Mesenchymal stem cell of the bone marrow (primary cell): ENCODE results near the gene LAYN.

GRCh38 chr11:108224496-108224907 is 1.6 kb downstream of the ATM start:
- CAGE, long polyA plus RNA = no peak

GRCh38 chr11:108224908-108225683 is 2.2 kb downstream of the ATM start:
- CAGE, long polyA plus RNA = no peak

DNA sequence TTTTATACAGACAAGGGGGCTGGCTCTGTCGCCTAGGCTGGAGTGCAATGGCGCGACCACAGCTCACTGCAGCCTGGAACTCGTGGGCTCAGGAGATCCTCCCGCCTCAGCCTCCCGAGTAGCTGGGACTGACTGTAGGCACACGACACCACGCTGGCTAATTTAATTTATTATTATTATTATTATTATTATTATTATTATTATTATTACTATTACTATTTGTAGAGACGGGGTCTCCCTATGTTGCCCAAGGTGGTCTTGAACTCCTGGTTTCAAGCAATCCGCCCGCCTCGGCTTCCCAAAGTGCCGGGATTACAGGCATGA is 568 bp upstream of the POGLUT3 start:
- CAGE, long polyA plus RNA = no peak

DNA sequence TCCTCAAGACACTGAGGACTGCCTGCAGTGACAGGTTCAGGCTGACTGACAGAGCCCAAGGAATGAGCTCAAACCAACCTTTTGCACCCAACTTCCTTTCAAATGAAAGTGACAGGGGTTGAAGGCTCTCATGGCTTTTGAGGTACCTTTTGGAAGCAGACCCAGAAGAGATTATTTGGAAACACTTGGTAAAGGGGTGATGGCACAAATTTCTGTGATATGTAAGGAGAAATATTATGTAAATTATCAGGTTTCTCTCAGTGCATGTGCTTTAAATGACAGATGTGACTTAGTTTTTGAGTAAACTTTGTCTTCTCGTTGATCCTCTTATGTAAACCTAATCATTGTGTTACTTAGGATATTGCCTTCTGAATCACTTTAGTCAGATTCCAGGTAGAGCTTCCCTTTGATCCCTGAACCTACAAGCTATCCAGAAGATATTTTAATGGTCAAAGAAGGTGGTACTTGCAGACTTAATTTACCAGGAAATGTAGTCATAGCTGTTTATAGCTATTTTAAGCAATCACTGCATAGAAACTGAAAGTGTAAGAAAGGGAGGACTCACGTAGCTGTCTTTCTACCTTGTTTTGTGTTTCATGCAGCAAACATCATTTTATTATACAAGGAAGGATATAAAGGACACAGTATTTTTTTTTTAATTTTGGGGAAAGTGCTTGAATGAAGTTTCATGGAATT is 189.4 kb downstream of the DDX10 start:
- CAGE, long polyA plus RNA = no peak

DNA sequence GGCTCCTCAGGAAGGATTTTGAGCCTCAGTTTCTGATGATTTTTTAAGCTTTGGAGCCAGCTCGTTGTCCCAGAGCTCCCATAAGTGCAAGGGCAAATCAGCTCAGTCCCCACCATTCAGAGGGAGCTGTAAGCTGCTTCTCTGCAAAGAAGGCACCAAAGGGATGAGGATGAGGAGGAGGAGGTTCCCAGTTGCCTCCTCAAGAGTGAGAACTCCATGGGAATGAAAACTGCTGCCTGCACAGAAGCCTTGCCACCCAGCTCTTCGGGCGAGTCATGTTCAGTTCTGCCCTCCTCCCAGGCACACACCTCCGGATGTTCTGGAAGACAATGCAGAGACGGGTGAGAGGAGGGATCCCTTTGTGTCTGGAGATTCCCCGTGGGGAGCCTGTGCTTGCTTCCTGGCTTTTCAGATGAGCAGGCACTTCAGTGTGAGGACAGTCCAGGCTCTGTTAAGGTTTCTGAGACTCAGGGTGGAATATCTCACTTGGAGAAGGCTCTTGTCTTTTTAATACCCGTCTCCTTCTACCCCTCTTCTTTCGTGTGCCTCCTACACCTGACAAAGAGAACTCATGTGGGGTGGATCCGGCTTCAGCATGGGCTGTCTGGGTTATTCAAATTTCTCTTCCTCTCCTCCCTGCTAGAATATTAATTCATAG is 295.6 kb downstream of the DDX10 start:
- CAGE, long polyA plus RNA = no peak

DNA sequence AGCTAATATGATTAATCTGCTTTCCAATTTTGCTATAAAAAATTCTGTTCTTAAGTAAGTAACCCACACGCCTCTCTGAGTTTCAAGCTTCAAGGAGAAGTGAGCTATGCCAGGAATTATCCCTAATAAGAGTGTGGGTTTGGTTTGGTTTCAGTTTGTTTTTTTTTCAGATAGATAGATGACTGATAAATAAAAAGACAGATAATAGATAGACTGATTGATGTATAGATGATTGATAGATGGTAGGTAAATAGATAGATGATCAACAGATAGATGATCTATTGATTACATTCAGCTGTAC is 29.6 kb upstream of the ZC3H12C start:
- CAGE, long polyA plus RNA = no peak

- CAGE, long polyA plus RNA = no peak
Measured at GRCh38 chr11:110431004-110431218, 1.2 kb downstream of the FDX1 start.

DNA sequence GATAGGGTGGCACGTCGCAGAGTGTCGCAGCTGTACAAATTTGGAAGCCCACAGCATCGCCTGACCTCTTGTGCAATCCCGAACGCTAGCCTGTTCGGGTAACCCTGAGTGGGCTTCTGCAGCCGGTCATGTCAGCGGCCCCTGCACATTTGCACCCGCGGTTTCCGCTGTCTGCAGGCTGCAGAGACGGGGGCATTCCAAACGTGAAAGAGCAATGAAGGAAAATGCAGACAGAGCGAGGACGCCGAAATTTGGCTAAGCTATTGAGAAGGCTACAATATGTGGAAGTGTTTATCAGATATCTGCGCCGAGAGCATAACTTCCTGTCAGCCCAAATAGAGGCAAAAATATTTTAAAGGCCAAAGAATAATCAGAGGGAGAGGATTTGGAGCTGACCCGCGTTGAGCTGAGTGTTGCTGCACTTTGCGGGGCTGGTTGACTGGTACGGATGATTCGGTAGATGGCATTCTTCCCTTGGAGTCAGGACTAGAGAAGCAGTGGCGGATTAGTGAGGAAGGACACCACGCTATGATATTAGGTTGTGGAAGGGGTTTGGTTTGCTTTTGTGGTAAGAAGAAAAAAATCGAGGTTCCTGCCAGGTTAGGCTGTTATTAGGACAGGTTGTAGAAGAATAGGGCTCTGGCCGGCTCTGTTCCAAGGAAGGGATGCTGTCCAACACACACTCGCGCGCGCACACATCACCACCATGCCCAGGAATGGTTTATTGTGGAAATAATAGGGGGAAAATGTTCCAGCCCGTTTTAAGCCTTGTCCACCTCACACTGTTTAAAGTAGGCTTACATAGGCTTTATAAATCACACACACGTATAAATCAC is 895 bp upstream of the ARHGAP20 start:
- CAGE, long polyA plus RNA = no peak

- CAGE, long polyA plus RNA = no peak
Measured at GRCh38 chr11:111304631-111305812, 6.7 kb downstream of the POU2AF3 start.

DNA sequence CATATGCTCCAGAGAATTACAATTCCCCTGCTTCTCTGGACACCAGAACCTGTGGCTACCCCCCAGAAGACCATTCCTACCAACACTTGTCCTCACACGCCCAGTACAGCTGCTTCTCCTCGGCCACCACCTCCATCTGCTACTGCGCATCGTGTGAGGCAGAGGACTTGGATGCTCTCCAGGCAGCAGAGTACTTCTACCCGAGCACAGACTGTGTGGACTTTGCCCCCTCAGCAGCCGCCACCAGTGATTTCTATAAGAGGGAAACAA is 9.7 kb downstream of the POU2AF3 start:
- CAGE, long polyA plus RNA = no peak

DNA sequence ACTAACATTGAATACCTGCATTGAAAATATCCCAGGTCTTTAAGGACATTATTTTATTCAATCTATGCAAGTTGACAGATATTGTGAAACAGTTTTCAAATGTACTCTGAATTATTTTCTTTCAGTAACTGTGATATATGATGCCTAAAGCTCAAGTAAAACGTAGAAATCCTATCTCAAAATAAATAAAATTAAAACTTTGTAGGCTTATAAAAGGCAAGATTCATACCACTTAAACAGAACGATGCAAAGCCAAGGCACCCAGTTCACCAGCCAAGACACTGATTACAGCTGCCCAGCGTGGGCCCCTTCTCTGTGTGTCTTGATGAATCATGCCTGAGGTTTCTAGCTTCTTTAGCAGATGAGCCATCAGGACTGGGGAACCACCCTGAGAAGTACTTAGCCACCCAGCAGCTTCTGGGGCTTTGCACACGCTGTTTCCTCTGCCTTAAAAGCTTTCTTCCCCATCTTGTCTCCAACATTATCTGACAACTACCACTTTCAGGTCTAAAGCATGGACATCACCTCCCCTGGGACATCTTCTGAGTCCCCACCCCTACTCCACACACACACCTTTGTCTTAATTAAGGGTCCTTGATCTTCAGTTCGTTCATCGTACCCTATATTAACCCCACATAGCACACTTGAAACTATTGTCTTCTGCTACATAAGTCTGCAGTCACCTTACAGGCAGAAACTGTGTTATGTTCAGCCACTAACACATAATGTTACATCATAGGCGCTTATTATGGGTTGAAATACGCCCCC is 8.8 kb upstream of the LAYN start:
- CAGE, long polyA plus RNA = no peak

DNA sequence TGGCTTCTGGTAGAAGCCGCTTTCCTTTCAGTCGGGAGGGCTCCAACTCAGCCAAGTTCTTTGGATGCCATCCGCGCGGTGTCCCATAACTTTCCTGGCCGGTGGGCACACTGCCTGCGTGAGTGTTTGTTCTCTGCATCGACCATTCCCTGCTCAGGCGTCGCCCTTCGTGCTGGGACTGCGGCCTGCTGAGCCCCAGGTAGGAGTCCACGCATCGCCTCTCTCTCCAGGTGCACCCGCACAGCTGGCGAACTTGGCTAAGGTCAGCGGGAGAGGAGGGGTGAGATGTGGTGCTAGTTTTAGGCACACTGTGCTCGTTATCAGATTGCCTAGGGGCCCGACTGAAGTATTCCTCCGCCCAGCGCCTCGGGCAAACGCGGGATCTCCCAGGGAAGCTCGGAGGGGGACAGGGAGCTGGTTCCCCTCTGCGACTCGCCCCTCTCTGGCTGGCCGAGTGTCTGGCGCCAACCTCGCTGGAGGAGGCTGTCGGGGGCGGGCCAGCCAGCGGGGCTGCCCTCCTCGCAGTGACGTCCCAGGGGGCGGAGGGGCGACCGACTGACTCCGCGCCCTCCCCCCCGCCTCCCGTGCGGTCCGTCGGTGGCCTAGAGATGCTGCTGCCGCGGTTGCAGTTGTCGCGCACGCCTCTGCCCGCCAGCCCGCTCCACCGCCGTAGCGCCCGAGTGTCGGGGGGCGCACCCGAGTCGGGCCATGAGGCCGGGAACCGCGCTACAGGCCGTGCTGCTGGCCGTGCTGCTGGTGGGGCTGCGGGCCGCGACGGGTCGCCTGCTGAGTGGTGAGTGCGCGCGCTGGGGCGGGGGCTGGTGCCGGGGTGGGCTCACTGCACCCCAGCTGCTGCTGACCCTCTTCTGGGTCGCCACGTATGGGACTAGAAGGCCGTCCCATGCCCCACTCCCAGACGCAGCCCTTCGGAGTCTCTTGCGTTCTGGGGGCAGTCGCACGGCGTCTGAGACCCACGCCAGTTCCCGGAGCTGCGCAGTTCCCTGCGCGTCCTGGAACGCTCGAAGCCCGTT is at the start of gene LAYN:
Gene LAYN (plus strand): TSS at position 585 of the 1,031 bp plus-strand sequence.
- CAGE, long polyA plus RNA = no peak

DNA sequence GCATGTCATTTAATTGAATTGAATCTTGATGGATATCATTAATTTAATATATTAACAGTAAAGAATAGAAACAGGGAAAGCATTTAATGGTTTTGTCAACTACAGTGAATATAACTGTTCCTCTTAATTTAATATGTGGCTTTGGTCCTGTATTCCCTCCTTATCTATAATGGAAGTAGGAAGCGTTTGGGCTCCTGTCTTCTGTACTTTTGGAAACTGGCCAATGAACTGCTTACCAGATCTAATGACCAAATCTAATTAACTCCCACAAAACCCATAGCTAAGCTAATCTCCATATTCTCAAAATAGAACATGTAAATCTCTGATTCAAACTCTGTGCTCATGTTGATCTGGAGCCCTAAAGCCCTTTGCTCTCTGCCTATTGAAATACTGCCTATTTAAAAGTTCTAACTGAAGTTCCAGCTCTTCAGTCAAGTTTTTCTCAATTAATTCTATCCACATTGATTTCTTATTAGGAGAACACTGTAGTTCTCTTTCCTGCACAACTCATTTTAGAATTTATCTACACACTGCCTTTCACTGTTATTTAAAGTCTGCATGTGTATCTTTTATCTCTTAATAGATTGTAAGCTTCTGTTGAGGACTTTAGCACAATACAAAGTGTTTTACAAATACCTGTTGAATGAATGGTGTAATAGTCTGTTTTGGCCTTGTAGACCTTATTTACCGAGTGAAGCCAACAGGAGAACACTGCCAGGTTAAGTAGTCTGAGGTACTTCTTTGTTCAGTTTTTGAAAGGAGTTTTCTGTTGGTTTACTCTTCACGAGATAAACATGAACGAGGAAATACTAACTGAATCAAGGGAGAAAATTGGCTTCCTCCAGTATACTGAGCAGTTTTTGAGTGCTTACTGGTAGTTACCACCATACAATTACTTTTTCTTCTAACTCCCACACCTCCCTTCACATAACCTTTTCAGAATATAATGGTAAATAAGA is 30.8 kb downstream of the SIK2 start:
- CAGE, long polyA plus RNA = no peak

GRCh38 chr11:111765494-111766237 is 523 bp downstream of the PPP2R1B start:
- CAGE, long polyA plus RNA = no peak

DNA sequence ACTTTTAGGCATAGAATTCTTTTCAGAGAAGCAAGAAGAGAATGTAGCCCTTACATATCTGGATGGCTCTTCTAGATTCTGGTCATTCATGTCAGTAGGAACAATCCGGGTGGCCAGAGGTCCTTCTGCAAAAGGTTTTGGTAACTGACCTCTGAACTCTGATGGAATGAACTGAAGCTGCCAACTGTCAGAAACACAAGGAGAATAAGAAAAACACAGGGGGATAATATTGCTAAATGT is 35.4 kb downstream of the ALG9 start:
- CAGE, long polyA plus RNA = no peak

GRCh38 chr11:111923938-111924331 is 5.2 kb downstream of the C11orf52 start:
- CAGE, long polyA plus RNA = no peak

DNA sequence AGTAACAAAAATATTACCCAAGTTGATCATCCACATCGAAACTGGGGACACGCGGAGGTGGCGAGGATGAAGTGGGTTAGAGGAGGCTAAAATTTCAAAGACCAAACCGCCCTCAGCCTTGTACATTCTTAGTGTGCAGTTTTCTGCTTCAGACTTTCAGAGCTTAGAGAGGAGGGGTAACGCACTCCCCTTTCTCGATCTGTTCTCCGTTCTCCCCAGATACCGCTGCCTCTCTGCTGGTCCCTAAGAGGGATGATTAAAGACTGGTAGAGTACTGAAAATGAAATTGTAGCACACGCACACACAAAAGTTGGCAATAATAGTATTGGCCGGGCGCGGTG is 8.7 kb downstream of the C11orf52 start:
- CAGE, long polyA plus RNA = no peak

DNA sequence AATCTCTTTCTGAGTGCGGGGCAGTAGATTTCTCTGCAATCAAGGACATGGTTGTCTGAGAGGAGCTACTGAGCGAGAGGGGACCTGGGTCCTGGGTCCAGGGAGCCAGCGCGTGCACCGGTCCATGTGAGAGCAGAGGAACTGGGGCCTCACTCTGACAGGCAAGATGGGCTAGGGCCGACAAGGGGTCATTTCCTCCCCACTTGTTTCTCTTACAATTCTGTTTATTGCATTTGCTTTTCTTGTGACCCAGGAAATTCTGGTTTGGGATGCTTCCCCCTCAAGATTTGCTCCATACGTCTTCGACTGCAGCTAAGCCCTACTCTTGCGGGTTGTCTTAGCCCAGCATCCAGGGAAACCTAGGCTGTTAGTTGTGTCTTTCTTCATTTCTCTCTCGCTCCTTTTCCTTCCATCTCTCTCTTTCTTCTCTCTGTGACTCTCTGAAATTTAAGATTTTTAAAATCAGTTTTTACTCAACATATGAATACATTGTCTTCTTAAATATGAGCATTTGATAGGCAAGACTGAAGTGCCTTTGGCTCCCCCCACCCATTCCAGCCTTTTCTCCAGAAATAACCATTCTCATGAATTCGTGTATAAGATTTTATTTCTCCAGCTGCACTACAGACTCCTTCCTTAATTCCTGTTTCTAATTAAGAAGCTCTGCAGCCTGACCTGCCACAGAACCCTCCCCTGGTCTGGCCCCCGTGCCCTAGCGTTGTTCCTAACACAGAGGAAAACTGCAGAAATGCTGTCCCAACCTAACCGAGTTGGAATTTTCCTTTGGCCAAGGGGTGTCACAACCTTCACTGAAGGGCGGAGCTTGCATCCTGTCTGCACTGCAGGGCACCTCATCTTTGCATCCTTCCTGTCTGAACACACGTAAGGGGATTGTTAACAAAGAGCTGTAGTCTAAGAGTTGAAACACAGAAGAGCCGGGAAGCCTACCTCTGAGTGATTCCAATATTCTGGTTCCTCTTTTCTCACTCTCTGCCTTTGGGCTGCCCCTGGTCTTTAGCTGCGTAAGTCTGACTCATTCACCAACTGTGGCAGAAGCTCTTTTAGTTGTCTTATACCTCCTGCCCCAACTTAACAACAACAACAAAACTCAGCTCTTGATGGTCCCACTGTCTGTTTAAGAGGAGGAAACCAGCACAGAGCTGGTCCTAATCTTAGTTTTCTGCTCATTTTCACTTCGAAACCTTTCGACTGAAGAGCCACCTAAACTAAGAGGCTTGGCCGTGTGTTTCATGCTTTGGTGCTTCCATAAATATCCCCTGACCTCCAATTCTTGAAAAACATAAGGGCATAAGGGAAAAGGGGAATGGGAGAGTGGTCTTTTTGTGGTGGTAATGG is 1.4 kb downstream of the DIXDC1 start:
- CAGE, long polyA plus RNA = no peak

DNA sequence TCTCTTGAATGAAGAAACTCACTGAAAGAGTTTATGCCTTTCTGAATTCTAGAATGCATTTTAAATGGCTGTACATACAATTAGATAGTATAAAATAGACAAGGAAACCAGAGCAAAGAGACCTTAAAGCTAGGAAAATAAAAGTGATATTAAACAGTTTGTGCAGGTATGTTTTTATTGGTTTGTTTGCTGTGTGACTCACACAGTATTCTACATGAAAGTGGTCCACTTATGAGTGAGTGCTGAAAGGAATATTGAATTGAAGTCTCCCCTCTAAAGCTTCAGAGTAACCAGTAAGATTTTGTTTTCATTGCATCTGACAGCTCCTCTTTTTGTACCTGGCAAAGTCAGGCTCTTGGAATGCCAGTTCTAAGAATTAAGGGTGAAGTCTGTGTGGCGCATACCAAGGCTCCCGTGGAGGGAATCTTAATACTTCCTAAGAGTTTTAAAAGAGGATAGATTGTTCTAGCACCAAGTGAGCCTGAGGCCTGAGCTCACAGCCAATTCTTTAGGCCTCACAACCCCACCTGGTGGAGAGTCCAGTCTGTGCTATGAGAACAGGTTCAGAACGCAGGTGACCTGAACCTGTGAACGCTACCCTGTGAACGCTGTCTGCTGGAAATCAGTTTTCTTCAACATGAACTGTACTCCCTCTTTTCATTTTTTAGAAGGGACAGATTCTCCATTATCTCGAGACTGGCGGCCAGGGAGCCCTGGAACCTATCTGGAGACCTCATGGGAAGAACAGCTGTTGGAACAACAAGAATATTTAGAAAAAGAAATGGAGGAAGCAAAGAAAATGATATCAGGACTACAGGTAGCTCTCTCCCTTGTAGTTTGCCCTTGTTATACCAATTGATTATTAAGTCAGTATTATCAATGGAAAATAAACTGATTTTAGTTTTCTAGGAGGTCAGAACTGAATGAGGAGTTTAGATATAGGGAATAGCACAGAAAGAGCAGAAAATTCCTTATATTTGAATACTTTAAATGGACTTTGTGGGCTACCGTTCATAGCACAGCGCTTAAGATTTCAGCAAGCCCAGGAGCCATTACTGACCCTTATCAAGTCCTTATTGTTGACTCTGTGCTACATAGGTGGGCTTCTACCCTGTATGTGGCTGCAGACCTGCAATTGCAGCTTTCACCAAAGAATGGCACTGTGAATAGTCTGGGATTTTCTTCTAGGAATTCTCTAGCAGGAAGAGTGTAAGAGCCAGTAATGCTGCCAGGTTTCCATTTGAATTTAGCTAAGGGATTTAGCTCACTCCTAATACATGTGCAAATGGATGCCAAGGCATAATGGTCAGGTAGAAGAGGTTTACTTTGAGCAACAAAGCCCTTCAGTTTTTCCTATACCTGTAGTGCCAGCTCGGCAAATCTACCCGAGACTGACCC is 43.0 kb upstream of the DLAT start:
- CAGE, long polyA plus RNA = no peak

GRCh38 chr11:112017543-112018260 is 7.5 kb upstream of the DLAT start:
- CAGE, long polyA plus RNA = no peak